A172 (cell line): Measurements from ENCODE around the genes CD200R1, BOC and ZDHHC23.

DNA sequence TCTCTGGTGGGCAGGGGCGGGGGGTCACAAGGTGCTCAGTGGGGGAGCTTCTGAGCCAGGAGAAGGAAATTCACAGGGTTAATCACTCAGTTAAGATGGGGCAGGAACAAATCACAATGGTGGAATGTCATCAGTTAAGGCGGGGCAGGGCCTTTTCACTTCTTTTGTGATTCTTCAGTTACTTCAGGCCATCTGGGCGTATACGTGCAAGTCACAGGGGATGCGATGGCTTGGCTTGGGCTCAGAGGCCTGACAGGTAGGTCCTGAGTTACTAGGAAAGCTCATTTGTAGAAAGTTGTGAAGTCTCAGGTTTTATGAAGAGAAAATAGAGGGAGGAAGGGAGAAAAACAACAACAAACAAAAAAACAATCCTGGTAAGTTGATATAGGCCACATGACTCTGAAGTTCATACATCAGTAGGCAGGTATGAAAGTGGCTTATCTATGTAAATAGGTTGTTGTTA, 67.7 kb downstream of the CD200 start:
- RAMPAGE, long total RNA: no peak

- RAMPAGE, long total RNA: no peak
These were observed 1.1 kb downstream of the ATG3 start for GRCh38 chr3:112560730-112561056.

- RAMPAGE, long total RNA: start-site peak on the minus strand at chr3:112561625-112561681, 908 and 1,973 reads in 2 replicates
These were observed 529 bp downstream of the ATG3 start for GRCh38 chr3:112561057-112561809.

GRCh38 chr3:112676659-112677361, 35.9 kb upstream of the CCDC80 start:
- RAMPAGE, long total RNA: no peak

- RAMPAGE, long total RNA: no peak
These were observed at the start of gene CD200R1 for GRCh38 chr3:112974676-112975442. TSS of gene CD200R1 (minus strand) at chr3:112975103.

DNA sequence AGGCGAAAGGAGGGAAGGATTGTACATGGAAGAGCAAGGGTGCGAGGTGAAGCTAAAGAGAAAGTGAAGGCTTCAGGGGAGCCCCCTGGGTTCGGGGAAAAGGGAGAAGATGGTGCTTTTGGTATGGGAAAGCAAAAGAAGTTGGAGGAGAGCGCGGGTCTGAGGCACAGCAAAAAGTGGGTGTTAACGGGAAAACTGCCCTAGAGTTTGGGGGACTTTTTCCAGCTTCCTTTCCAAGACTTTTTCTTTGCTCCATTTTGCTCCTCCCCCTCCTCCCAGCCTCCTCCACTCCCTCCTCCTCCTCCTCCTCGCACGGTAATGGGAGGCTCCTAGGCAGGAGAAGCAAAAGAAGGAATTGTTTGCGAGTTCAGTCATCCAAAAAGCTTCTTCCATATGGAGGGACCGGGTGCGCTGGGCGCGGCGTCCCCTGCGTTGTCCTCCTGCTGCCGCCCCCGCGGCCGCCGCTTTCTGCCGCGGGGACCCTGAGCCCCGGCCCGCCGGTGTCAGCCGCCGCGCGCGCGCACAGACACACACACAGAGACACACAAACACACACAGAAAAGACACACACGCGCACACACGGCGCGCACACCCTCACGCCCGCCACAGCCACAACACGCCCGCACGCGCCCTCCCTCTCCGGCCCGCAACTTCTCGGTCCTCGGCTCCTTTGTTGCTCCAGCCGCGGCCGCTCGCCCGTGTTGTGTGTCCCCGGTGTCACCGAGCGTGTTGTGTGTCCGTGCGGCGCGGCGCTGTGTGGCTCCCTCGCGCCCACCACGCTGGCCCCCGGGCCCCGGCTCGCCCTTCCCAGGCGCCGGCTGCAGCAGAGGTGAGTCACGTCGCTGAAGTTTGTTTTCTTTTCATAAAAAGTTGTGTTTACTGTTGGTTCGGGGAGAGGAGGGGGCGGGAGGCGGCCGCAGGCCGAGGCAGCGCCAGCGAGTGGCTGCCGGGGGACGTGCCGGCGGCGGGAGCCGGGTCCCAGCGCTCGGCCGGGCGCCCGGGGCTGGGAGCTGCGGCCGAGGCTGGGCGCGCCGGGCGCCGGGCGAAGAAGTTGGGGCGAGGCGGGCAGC, at the start of gene BOC:
BOC (plus strand) TSS at position 370 of the 1,070 bp plus-strand sequence.
- RAMPAGE, long total RNA: no peak

- RAMPAGE, long total RNA: no peak
These were observed 36.4 kb downstream of the BOC start for GRCh38 chr3:113247806-113248120.

DNA sequence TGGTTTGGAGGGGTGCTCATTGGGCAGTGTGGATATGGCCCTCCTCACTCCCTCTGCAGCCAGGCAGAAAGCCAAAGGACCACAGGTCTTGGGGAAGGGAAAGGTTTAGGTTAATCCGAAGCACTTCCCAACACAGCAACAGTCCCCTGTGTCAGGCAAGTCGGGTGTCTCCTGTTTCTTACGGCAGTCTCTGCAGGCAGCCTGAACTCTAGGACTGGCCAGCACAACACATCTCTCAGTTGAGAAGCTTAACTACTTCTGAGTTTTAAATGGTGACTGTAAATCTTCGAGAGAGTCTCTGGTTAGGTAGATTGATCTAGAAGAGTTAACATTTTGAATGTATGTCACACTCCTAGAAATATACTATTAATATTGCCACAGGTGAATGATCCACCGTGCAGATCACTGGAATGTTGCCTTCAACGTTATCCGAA, 36.8 kb downstream of the BOC start:
- RAMPAGE, long total RNA: no peak

DNA sequence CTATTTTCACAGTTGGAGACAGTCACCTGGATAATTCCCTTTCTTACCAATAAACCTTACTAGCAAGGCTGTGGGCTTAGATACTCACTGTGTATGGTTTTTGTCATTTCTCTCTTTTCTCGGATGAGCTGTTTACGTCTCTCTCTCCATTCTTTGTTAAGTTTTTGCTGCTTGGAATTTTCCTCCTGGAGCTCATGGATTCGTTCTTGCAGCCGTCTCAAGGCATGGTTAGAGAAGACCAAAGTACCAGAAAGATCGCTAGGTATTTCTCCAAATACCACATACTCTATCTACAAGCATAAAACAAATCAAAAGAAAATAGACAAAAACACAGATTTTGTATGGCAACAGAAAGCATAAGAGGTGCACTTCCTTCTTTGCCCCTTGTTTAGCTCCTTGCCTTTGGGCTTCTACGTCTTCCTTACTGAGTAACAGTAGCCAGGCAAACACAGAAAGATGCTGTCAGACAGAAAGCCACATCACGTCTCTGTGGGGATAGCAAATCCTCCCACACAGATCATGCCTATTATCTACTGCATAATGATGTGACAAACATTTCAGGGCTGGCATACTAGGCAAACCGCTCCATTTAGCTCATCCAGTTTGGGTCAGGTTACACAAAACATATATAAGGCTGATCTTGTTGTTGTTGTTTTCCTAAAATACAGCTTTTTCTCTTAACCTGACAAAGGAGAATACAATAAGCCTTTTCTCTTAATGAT, 92.6 kb downstream of the BOC start:
- RAMPAGE, long total RNA: no peak

DNA sequence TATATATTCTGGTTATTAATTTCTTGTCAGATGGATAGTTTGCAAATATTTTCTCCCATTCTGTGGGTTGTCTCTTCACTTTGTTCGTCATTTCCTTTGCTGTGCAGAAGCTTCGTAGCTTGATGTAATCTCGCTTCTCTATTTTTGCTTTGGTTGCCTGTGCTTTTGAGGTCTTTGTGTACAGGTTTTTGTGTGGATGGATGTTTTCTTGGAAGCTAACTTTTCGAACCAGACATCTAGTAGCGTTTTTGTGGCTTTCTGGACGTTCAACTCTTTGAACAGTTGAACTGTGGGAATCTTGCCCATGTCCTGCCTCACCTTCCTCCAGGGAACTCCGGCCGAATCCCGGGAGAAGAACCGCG, 70.7 kb downstream of the USF3 start:
- RAMPAGE, long total RNA: no peak

GRCh38 chr3:113696737-113697074, 264 bp upstream of the USF3 start:
- RAMPAGE, long total RNA: no peak

DNA sequence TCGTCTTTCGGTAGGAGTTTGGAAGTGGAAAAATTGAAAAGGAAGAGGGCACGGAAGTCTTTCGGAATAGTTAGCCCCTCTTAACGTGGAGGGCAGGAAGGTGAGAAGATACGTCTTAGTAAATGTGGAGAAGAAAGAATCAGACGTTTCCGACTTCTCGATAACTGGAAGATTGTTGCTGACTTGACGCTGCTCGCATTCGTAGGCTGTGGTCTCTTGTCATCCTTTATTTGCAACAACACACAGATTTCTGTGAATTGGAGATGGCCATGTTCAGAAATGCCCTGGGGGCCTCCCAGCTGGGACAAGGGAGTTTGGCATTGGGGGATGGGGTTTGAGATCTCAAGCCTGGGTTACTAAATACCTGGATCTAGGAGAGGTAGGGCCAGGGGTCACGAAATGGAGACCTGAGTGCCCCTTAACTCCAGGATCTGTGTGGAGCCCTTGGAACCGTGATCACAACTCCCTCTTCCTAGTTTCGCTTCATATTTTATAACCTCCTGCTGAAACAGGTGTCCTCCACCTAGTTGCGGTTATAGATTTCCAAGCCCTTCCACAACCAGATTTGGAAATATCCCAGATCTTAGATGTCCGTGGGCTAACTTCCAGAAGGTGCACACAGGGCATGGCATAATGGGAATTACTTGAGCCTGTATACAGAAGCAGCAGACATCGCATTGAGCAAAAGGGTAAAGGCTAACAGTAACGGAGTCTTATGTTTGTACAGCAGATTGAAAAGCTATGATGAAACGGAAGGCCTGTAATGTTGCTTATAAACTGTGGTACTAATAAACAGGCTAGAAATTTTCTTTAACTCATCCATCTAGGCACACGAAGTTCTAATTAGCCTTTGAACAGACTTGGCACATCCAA, 869 bp upstream of the USF3 start:
- RAMPAGE, long total RNA: no peak

- RAMPAGE, long total RNA: no peak
These were observed 560 bp upstream of the ZDHHC23 start for GRCh38 chr3:113947311-113947595.

DNA sequence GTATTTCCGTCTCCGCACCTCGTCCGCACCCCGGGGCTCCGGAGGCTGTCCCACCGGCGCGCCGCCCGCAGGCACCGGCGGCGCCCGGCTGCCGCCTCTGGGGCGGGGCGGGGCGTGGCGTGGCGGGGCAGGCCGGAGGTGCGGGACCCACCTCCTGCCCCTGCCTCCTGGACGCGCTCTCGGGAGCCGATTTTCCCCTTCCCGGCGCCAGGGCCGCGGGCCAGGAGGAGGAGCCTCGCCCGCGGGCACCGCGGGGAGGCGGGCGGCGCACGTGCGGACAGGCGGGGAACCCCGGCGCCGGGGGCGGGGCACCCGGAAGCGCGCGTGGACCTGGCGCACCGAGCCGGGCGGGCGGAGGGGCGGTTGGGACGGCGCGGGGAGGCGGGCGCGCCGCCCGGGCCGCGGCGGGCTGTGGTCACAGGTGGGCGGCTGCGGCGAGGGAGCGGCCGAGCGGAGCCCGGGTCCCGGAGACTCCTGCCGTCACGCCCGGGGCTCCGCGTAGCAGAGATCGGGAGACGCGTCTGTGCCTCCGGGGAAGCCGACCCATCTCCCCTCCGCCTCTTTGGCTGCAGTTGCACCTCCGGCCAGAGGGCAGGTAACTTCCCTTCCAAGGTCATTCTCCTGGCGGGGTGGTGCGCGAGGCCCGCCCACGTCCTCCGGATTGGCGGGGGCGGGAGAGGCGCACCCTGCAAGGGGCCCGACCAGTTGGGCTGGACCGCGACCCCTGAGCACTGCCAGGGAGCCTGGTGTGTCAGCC, at the start of gene ZDHHC23:
ZDHHC23 (plus strand) TSS at position 418 of the 757 bp plus-strand sequence.
- RAMPAGE, long total RNA: no peak

DNA sequence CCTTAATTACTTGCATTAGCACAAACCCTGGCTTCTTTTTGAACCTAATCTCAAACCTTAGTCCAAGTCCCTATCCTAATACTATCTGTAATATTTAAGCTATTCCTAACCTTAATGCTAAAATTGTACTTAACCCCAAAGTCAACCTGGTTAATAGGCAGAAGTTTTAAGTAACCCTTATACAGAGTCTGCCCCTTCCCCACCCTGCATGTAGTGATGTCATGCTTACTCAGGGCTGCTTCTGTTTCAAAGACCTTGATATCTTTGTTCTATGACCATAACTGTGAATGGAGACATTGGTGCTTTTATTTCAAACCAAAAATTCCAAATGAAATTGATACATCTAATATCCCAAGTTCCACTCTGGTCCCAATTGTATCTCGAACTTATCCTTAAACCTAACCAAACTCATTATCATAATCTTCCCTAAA, 4.1 kb downstream of the TIGIT start:
- RAMPAGE, long total RNA: no peak

DNA sequence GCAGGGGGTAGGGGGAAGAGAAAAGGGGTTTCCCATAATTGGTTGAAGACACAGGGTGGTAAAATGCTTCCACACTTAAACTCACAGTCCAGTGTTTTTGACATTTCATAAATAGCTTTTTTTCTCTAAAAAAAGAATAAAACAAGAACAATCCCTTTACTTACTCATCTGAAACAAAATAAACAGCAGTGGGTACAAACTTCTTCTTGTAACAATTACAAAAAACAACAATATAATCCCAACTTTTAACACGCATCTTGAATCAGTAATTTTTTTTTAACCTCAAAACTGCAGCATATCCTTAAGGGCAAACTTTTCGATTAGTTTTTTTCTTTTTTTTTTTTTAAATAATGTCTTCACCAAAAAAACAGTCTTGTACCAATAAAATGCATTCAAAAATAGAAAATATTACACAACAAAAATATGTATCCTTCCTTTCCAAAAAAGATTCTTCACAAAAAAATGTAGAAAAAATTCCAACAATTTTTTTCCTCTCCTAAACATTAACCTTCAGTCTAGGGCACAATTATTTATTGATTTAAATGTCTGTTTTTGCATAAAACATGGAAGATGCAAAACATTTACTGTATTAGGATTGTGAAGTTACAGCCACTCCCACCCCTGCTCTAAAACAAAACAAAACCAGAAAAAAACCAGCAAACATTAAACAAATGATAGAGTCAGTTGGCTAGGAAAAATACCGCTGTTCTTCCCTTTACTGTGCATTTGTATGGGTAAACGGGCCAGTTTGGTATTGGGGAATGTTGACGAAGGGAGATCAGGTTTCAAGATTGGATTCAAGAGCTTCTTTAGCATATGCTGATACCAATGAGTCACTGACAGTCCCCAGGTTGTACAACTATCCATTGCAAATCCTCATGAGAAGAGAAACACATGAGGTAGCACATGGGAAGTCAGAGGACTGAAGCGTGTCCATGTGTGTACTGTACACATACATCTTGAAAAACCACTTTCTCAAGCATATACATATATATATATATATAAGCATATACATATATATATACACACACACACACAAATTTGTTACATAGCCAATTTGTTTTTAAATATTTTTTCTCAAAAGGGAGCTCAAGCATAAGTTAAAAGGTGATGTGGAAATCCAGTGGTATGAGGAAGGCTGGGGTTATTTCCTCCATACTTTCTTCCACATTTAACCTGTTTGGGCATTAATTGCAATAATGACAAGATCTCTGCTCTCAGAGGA, 25.4 kb downstream of the TIGIT start:
- RAMPAGE, long total RNA: no peak

DNA sequence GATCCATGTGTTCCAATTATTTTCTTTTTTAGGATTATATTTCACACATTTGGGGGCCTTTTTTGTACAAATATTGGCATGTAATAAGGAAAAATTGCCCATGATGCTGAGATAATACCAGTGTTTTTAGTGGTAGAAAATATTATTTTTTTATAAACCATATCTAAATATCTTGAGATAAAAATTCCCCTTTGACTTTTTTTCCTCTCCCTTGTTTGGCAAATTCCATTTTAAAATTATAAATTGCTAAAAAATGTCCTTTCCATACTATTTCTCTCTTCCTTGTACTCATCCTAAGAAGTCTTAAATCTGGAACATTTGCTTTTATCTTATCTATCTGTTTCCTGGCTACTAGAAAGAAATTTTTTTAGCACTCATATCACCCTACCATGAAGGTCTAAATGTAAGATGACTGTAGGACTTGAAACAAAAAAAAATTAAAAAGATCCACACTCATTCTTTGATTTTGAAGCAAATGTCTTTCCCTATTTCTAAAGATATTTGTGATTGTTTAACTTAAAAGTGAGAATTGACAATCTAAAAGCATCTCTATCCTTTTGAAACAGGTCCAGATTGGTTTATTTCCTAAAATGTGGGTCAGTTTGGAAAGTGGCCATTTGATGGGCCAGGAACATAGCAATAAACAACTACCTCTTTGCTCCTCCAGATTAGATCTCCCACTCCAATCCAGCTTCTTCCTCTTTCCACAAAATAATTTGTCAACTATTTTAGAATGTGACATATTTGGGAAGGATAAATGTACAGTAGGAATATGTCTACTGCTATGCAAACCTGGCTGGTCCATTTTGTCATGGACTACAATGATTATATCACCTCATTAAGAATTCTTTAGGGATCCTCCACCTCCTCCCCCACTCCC, 41.3 kb downstream of the TIGIT start:
- RAMPAGE, long total RNA: no peak

GRCh38 chr3:114380007-114380933, 86.4 kb downstream of the TIGIT start:
- RAMPAGE, long total RNA: no peak

GRCh38 chr3:114396921-114397627, 103.2 kb downstream of the TIGIT start:
- RAMPAGE, long total RNA: no peak

GRCh38 chr3:114524547-114525211, 230.9 kb downstream of the TIGIT start:
- RAMPAGE, long total RNA: no peak